B cell (primary cell): ENCODE measurements around a stretch of chr18.

DNA sequence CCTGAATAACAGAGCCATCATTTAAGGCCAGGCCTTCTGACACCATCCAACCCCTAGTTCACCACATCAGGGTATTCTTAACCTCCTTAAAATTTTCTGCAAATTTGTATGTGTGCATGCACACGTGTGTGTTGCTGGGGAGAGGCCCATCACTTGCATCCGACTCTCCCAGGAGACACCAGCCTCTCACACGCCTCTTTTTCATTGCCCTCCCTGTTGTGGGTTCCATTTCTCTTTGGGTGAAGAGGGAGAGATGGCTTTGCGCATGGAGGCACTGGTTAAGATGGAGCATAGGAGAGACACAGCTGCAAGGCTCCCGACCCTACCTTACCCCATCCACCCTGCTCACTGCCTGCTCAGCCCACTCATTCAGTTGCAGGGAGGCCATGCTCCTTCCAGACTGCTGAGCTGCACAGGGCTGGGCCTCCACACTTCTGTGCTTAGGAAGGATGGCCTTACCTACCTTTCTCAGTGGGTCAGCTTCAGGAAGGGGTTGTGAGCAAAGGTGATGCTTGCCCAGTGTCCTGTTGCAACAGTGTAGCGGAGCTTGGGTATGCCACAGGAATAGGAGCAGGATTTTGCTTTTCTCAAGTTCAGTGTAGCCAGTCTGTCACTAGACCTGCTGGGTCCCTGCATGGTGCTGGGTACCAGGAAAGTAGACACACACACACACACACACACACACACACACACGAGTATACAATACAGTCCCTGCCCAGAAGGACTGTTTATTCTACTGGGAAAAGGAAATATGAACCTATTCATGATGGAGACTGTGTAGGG is 127.8 kb downstream of the CTIF start:
- PRO-cap, result no peak
- CAGE, long polyA plus RNA, result no peak

DNA sequence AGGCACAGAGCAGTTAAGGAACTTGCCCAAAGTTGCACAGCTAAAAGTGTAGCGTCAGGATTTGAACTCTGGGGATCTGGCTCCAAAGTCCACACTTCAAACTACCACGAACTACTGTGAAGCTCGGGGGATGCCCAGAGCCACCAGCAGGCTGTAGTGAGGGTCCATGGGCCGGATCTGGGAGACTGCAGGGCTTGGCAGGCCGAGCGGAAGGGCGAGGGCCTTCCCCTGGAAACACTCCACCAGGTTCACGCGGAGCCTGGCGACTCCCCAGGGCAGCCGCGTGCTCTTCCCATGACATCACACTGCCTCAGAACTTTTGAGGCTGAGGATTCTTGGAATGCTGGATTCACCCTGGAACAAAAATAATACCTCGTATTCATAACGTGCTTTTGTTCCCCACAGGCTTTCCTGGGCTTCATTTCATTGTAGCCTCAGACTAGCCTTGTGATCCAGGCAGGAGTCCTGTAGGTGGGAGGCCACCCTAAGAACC is 201.0 kb downstream of the SMAD7 start:
- PRO-cap, result no peak
- CAGE, long polyA plus RNA, result no peak

GRCh38 chr18:48779942-48780825 is 170.6 kb downstream of the SMAD7 start:
- PRO-cap, result no peak
- CAGE, long polyA plus RNA, result no peak

- PRO-cap, result no peak
- CAGE, long polyA plus RNA, result no peak
Measured at GRCh38 chr18:48782041-48783177, 168.4 kb downstream of the SMAD7 start.

DNA sequence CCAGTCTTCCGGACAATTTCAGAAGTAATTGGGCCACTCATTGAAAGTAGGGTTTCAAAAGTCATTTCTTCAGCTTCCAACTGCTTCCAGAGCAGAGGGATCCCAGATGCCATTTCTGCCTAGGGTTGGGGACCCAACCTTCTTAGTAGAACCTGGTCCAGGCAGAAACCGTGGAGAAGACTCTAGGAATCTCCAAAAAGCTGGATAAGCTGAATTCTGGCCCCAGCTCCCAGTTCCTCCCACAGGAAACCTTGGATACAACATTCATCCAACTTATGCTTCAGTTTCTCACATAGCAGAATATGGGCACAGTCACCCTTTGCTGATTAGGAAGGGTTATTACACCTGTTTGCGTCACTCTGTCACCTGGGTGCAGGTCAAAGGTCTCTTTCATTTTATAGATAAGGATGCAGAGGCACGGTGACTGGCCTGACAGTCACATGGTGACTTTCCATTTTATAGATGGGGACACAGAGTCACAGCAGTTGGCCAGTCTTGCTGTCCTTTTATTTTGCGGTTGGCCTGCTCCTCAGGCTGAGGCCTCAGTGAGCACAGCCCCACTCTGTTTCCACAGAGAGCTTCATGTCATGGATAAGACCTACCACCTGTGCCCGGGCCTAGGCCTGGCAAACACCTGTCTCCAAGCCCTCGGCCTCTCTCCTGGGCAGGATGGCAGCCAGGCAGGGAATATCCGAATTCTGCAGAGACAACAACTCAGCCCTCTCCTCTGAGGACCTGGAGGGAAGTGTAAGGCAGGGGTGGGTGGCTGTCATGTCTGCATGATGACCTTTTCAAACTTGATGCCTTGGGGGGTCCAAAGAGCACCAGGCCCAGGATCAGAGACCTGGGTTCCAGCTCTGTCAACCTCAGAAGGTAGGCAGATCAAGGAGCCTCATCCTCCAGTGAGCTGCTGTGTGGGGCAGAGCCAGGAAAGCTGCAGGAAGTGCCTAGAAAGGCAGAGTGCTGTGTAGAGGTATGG is 148.8 kb downstream of the SMAD7 start:
- PRO-cap, result no peak
- CAGE, long polyA plus RNA, result no peak

- PRO-cap, result no peak
- CAGE, long polyA plus RNA, result no peak
Measured at GRCh38 chr18:48818823-48819897, 131.6 kb downstream of the SMAD7 start.

DNA sequence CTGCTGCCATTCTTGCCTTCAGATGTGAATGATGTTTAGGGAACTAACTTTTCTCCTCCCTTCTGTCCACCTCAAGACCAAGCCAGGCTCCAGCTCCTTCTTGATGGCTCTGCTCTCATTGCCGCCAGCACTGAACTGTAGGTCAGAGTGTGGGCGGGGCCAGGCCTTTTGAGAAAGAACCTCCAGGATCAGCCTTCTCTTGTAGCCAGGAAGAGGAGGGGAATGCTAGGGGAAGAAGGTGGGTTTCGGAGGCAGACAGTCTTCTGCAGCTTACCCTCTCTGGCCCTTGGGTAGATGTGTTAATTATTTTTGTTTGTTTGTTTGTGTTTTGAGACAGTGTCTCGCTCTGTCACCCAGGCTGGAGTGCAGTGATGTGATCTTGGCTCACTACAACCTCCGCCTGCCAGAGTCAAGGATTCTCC is 120.9 kb downstream of the SMAD7 start:
- PRO-cap, result no peak
- CAGE, long polyA plus RNA, result no peak

DNA sequence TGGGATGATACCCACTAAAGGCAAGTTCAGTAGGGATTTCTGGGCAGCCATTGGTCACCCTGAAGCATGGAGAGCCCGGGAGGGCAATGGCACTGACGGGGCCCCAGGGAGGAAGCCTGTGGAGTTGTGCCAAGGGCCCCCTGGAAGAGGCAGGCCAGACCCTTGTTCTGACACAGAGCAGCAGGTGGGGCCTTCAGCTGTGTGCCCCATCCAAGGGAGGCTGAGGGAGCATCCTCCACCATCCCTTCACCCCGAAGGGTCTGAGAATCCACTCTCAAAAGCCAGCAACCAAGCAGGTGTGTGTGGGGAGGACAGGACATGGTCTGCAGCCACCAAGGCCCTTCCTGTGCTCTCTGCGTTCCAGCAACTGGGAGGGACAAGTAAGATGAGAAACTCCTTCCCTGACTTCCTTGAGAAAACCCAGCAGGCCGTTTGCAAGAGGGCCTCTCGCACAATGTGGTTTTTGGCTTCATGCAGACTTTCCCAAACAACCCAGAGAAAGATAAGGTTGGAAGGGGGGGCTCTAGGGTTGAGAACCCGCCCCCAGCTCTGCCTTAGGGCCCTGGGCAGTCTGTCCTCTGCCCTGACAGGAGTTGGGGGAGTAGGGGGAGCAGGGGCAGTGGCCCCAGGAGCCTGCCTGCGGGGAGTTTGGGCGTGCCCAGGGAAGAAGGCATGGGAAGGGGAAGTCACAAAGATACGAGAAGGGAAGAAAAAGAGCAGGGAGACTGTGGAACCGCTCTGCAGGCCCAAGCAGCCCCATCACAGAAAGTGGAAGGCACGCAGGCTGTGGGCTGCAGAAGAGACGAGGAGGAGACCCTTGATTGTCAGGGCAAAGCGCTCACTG is 100.0 kb downstream of the SMAD7 start:
- PRO-cap, result no peak
- CAGE, long polyA plus RNA, result no peak

GRCh38 chr18:48929543-48930988 is 20.7 kb downstream of the SMAD7 start:
- PRO-cap, result no peak
- CAGE, long polyA plus RNA, result no peak

DNA sequence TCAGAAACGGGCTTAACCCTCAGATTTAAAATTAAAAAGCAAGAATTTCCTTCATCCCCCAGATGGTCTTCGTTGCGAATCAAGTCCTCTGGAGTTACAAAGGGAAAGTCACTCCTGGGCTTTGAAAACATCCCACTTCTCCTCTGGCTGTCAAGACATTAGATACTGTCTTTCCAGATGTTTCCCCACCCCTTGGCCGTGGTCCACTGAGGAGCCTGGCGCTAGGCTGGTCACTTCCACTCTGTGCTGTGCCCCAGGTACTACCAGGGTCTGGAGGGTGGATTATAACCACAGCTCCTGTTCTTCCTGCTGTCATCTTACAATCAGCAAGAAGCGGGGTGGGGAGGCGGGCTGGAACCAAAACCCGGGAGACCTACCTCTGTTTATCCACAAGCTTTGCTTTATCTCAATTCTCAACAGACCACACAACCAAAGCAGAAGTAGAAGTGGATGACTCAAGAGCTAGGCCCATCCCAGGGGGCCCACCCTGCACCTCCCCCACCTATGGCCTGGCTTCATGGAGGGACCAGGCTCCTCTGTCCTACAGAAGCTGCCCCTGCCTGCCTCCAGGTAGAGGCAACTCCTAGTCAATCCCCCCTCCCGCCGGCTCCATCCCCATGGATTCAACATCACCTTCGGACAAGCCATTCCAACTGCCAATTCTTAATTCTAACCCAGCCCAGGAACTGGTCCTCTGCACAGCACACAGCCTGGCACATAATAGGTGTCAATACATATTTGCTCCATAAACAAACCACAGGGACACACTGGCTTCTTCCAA is 17.8 kb downstream of the SMAD7 start:
- PRO-cap, result bidirectional peak, plus-strand start at position 432 of the sequence, minus-strand start at position 243 of the sequence
- CAGE, long polyA plus RNA, result no peak

DNA sequence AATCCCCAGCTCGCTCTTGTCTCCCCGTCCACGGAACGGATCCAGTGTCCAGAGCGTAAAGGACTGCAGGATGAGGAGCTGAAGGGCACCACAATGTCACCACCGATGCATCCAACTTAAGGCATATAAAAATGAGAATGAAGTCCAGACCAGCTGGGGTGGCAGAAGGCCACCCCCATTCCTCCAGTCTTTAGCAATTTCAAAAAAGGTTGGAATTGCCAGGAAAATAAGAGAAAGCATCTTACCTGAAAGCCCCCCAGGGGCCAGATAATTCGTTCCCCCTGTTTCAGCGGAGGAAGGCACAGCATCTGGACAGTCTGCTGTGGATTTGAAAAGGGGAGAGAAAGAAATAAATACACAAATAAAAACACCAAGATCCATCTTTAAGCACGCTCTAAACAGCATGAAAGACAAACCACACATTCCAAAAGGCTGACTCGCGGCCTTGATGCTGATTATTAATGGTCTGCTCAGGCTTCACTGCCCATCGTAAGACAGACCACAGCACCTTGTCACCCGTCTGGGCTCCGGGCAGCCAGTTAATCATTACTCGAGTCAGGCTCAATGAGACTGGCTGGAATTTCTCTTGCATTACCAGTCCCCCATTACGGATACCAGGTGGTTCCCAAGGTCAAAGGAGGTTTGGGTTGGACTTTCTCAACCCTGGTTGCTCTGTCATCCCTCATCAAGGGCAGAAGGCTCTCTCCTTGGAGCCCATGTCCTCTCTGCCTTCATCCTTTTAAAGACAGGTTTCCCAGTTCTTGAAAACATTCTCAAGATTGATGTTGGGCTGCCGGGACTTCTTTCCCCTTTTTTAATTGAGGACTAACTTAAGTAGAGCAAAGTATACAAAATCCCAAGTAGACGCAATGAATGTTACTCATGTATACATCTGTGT is 8.3 kb downstream of the SMAD7 start:
- PRO-cap, result no peak
- CAGE, long polyA plus RNA, result no peak

DNA sequence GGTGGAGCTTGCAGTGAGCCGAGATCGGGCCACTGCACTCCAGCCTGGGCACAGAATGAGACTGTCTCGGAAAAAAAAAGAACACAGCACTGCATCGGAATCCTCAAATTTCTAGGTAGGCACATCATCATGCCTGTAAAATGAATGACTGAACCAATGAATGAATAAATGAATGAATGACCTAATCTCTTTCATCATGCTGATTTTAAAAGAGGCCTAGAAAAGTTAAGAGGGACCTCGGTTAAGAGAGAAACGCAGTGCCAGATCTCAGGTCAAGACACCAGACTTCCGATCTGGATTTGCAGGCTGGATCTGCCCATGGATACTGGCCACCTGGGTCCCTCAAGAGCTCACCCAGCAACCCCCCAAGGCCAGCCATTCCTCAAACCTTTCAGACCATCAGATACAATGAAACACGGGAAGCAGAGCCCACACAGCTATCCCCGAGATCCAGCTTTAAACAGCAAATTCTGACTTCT is 5.3 kb downstream of the SMAD7 start:
- PRO-cap, result no peak
- CAGE, long polyA plus RNA, result no peak

GRCh38 chr18:48947007-48947435 is 3.7 kb downstream of the SMAD7 start:
- PRO-cap, result no peak
- CAGE, long polyA plus RNA, result no peak

DNA sequence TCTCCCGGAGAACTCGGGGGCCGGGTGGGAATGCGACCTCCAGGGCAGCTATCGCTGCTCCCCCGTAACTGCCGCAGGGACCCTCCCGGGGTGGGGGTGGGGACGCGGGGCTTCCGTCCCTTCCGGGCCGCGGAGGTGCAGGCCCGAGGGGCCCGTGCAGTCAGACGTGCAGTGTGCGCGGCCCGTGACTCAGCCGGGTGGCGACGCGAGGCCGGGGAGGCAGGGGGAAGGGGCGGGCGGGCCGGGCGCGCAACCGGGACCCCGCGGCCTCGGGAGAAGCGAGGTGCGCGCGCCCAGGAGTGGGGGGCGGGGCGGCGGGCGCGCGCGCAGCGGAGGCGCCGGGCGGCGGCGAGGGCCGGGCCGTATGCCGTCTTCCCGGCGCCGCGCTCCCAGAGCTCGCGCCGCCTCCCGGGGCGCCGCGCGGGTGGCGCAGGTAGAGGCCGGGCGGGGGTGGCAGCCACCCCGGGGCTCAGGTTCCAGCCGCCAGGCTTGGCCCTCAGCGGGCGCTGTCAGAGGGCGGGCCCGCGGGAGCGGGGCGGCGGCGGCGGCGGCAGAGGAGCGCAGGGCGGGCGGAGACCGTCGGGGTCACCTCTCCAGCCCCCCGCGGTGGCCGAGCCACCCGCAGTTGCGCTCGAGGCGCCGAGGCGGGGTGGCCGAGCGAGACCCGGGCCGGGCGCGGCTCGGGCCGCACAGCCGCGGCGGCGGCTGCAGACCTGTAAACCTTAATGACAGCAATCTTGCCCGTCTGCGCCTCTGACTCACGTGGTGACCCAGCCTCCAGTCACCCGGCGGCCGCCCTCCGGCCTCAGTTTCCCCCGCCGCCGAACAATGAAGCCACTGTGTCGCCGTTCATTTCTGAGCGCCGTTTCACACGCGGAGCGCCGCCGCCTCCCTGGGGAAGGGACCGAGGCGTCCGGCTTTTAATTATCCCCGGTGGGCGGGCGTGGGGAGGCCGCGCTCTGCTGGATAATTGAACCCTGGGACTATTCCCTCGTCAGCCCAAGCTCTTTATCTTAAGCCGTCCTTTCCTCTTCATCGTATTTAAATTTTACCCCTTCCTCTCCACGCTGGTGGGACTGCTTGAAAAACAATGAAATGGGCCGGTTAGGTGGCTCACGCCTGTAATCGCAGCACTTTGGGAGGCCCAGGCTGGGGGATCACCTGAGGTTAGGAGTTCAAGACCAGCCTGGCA is 25.3 kb upstream of the SMAD7 start:
- PRO-cap, result no peak
- CAGE, long polyA plus RNA, result no peak

GRCh38 chr18:49168996-49169318 is 218.2 kb upstream of the SMAD7 start:
- PRO-cap, result no peak
- CAGE, long polyA plus RNA, result no peak

- PRO-cap, result no peak
- CAGE, long polyA plus RNA, result no peak
Measured at GRCh38 chr18:49237626-49238353, 222.7 kb downstream of the DYM start.

GRCh38 chr18:49612592-49612974 is 50.7 kb downstream of the LIPG start:
- PRO-cap, result no peak
- CAGE, long polyA plus RNA, result no peak

- PRO-cap, result no peak
- CAGE, long polyA plus RNA, result no peak
Measured at GRCh38 chr18:49651063-49651472, 89.2 kb downstream of the LIPG start.

GRCh38 chr18:49729642-49730058 is 83.7 kb downstream of the ACAA2 start:
- PRO-cap, result no peak
- CAGE, long polyA plus RNA, result no peak

GRCh38 chr18:49817906-49818585 is 4.7 kb upstream of the ACAA2 start:
- PRO-cap, result no peak
- CAGE, long polyA plus RNA, result no peak